GM12891 (cell line): ENCODE measurements around the genes SIGLEC5, ZNF610, ZNF415 and VN1R4.

DNA sequence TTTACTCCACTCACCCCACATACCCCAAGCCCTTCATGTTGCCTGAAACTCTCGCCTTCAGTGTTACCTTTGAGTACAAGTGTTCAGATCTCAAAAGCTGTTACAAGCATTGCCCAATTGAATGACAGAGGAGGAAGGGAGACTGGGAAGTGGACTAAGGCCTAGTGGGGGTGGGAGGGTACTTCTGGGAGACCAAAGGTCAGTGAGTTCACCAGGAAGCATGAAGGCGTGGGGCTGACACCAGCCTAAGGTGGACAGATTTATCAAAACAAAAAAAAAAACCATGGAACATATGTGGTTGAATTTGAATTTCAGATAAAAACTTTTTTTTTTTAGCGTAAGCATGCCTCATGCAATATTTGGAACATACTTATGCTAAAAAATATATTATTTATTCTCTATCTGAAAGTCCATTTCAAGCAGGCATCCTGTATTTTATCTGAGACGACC, 6.2 kb upstream of the SIGLEC12 start:
- RRBS, result no CpG with 5 or more reads among the region's 4 CpGs

DNA sequence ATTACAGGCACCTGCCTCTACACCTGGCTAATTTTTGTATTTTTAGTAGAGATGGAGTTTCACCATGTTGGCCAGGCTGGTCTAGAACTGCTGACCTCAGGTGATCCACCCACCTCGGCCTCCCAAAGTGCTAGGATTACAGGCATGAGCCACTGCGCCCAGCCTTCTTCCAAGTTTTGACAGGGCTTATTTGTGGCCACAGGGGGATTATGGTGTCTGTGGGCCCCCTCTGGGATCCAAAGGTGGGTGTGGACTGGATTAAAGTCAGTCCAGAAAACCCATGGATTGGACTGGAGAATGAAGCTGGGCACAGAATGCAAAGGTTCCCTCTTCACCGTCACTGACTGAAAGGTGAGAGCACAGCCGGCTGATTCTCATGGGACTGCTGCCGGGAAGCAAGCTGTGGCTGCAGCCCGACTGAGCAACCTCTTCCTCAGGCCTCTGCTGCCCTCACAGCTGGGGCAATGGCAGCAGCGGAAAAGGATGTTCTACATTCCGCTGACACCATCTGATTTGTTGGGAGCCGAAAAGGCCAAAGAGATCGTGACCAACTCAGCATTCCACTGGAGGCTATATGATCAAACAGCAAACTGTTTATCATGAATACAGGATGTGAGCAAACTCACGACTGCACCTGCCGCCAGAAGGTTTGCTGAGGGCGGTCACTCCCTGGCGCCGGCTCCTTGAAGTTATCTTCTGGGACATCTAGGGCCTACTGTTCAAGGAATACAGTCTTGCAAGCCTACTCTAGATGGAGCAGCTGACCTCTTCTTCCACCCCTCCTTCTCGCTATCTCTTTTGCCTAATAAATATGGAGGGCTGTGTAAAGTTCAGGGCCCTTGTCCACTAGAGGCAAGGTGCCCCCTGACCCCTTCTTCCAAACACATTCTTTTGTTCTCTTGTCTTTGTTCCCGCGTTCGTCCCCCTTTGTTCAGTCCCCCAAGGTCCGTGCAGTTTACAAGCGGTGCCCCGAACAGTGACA, 19.4 kb upstream of the SIGLEC6 start:
- RRBS, result no CpG with 5 or more reads among the region's 22 CpGs

DNA sequence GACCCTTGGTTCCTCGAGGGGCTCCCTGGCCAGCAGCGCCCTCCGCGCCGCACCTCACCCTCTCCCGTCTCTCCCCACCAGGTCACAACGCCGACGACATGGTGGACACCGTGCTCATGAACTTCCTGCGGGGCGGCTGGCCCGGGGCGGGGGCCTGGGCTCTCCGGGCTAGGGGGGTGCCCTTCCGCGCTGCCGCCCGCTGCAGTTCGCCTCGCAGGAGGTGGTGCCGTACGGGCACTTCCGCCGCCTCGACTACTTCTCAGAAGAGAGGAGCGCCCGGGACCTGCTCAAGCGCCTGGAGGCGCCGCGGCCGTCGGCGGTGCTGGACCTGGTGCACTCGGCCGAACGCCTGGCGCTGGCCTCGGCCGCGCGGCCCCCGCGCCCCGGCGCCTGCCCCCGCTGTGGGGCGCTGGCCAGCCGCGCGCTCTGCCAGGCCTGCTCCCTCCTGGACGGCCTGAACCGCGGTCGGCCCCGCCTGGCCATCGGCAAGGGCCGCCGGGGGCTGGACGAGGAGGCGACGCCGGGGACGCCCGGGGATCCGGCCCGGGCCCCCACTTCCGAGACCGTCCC, 29.0 kb downstream of the SIGLEC5 start:
- RRBS, result 0% methylated on average over 2 of the region's 70 CpGs

DNA sequence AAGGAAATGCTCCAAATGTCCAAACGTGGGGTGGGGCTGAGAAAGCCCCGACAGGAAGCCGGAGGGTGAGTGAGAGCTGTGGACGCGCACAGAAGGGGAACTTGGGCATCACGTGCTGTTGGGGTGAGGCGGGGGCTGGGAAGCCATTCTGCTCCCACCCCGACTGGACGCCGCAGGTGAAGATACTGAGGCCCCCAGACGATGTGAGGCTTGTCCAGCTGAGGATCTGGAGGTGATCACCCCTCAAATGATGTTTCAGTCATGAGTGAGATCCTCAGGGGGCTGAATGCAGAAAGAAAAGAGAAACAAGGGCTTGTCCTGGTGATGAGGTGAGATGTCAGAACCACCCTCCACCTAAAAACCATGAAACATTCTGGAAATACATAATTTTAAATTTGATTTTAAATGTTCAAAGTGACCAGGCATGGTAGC, at the start of gene SIGLEC5:
Gene SIGLEC5, minus strand, starts transcription at position 17 of the 432 bp plus-strand sequence.
- RRBS, result no CpG with 5 or more reads among the region's 11 CpGs

GRCh38 chr19:51764332-51764807, 3.4 kb downstream of the FPR2 start:
- RRBS, result no CpG with 5 or more reads among the region's 6 CpGs

- RRBS, result no CpG with 5 or more reads among the region's 37 CpGs
Observed at GRCh38 chr19:51903730-51904739, 782 bp downstream of the ZNF649 start.

GRCh38 chr19:52075893-52076421, 19.6 kb downstream of the ZNF841 start:
- RRBS, result no CpG with 5 or more reads among the region's 6 CpGs

DNA sequence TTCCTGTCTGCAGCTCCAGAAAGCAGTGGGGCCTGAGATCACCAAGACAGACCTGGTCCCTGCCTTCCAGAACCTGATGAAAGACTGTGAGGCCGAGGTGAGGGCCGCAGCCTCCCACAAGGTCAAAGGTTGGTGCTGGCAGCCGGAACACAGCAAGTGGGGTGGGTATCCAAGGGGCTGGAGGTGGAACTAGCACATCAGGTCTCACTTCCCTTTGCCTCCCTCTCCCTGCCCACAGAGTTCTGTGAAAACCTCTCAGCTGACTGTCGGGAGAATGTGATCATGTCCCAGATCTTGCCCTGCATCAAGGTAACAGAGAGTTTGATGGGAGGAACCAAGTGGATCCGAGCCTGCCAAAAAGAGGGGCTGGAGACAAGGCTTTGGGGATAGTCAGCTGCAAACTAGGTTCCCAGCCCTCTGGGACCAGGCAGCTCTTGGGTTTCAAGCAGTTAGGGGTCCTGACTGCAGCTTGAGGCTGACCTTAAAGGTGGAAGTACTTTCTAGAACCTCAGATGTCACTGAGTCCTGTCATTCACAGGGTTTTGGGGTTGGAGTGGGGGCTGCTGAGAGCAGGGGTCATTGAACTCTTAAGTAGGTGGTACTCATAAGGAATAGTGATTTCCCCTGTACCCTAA, 26.0 kb downstream of the PPP2R1A start:
- RRBS, result no CpG with 5 or more reads among the region's 5 CpGs

DNA sequence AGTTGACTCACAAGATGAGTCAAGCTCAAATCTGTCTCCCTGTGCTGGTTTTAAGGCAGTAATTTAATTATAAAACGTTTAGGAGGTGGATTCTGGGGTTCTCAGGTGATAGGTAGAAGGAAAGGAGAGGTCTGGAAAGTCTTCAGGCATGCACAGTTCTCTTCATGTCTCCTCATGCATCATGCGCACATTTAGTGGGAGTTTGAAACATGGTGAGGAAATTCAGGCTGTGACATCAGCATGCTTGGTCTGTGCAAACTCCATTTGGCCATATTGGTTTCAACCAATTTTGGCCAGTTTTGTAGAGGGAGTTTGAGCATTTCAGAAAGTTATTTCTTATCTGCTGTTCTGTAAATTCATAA, 37.9 kb upstream of the ZNF766 start:
- RRBS, result no CpG with 5 or more reads among the region's 2 CpGs

- RRBS, result 3% methylated on average over 13 of the region's 37 CpGs
Observed at GRCh38 chr19:52335931-52336465, at the start of gene ZNF610. TSS of gene ZNF610 (plus strand) at chr19:52336243.

- RRBS, result no CpG with 5 or more reads among the region's 11 CpGs
Observed at GRCh38 chr19:52630891-52631811, 59.1 kb downstream of the ENSG00000269825 start.

DNA sequence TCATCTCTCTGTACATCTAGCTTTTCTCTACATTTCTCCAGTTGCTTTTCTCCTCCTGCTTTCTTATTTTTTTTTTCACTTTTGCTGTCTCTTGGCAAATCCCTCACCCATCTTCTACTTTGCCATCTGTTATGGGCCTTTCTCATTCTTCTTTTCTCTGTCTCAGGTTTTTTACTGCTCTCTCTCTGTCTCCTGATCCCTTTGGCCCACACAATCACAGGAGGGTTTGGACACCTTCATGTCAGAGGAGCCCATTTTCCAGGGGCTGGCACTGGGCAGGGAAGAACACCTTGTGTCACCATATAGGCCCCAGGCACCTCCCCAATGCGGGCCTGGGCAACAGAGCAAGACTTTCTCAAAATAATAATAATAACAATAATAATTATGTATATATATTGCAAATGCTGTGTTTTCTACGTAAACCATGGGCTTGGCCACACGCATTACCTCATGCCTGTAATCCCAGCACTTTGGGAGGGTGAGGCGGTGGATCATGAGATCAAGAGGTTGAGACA, 4.4 kb downstream of the ZNF320 start:
- RRBS, result no CpG with 5 or more reads among the region's 4 CpGs

DNA sequence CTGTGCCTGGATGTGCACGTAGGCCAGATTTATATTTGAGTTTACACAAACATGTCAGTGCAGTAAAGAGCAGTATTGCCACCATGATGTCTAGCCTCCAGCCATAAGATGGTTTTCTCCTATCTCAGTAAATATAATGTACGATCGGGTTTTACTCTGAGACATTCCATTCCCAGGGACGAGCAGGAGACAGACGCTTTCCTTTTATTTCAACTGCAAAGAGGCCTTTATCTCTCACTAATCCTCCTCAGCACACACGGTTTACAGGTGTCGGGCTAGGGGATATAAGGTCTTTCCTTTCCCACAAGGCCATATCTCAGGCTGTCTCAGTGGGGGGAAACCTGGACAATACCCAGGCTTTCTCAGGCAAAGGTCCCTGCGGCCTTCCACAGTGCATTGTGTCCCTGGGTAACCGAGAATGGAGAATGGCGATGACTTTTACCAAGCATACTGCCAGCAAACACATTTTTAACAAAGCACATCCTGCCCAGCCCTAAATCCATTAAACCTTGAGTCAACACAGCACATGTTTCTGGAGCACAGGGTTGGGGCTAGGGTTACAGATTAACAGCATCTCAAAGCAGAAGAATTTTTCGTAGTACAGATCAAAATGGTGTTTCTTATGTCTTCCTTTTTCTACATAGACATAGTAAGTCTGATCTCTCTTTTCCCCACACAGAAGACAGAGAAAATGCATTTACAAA, 17.6 kb downstream of the ZNF816 start:
- RRBS, result no CpG with 5 or more reads among the region's 11 CpGs

DNA sequence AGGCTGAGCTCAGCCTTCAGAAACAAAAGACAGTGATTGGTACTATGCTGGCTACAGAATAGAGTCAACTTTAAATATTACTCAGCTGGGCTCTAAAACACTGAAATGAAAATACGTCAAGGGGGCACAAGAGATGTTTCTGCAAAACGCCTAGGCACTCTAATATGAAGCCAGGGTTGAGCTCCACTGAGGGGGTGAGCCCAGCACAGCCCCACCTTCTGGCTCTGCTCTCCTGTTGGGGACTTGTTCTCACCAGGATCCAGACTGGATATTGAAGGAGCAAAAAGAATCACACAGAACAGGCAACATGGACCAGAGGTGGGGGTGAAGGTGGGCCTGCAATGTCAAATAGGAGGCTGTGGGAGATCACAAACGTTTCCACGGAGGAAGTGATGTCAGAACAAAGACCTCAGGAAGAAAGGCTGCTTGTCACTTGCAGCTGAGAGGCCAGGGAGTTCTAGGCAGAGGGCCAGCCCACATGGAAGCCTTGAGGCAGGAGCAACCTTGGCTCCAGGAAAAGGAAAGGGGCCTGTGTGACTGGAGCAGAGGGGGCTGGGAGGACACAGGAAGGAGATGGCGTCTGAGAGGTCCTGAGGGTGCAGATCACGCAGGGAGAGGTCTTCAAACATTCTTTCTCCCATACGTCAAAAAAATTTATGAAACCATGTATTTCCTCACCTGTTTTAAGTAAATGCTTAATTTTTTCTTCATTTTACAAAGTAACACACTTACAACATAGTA, 16.4 kb downstream of the ZNF160 start:
- RRBS, result no CpG with 5 or more reads among the region's 7 CpGs

DNA sequence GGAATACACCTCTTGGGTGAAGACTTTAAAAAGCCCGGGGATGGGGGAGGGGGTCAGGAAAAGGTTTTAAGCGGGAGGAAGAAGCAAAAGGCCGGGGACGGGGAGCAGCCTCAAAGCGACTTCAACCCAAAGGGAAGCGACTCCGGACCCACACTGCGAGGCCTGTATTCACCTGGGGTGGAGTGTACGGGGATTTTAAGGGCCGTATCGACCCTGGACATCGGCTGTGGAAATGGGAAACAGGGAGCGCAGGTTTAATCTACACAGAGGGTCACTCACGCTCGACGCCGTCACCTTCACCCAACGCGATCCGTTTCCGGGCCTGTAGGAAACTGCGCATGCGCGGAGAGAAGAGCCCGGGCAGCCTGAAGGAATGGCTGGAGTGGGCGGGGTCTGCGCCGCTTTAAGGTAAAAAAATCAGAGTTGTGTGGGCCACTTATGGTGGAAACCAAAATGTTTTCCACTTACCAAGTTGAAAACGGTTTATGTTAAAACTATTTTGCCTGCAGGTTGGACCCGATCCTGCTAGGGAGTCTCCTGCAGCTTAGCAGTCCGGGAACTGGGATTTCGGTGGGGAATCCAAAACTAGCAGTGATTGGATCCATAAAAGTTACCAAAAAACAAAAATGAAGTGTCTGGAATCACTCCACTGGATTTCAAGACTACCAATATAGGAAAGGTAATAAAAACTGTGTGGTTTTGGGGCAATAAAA, at the start of gene ZNF415:
Gene ZNF415, minus strand, starts transcription at position 334 of the 713 bp plus-strand sequence.
- RRBS, result no CpG with 5 or more reads among the region's 32 CpGs

GRCh38 chr19:53267441-53268012, at the start of gene VN1R4:
TSS of gene VN1R4 (minus strand) at chr19:53267723.
- RRBS, result no CpG with 5 or more reads among the region's 7 CpGs

DNA sequence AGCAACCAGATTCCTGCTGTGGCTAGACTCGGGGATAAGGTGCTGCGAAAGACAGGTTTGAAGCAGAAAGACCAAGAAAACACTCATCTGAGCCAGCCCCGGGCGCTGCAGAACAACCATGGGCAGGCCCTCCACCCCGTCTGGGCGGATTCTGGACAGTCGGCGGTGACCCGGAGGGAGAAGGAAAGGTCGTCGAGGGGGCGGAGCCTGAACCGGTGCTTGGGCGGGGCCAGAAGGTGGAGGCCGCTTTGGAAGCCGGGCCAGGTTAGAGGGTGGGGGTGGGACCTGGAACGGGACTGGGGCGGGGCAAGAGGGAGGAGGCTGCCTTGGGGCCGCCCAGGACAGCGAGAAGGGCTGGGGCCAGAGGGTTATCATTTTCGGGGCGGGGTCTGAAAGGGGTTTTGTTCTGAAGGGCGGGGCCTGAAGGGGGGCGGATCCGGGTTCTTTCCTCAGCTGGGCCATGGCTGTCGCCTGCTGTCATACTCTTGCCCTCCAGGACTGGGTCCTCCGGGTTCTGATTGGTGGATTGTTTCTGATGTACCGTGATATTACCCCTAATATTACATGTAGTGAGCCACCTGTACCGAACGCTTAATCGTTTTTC, 4.9 kb upstream of the ZNF765 start:
- RRBS, result 75% methylated on average over 11 of the region's 31 CpGs

- RRBS, result no CpG with 5 or more reads among the region's 14 CpGs
Observed at GRCh38 chr19:53504751-53505472, 33.0 kb upstream of the ZNF331 start.

GRCh38 chr19:53519487-53520001, 18.4 kb upstream of the ZNF331 start:
- RRBS, result no CpG with 5 or more reads among the region's 10 CpGs

DNA sequence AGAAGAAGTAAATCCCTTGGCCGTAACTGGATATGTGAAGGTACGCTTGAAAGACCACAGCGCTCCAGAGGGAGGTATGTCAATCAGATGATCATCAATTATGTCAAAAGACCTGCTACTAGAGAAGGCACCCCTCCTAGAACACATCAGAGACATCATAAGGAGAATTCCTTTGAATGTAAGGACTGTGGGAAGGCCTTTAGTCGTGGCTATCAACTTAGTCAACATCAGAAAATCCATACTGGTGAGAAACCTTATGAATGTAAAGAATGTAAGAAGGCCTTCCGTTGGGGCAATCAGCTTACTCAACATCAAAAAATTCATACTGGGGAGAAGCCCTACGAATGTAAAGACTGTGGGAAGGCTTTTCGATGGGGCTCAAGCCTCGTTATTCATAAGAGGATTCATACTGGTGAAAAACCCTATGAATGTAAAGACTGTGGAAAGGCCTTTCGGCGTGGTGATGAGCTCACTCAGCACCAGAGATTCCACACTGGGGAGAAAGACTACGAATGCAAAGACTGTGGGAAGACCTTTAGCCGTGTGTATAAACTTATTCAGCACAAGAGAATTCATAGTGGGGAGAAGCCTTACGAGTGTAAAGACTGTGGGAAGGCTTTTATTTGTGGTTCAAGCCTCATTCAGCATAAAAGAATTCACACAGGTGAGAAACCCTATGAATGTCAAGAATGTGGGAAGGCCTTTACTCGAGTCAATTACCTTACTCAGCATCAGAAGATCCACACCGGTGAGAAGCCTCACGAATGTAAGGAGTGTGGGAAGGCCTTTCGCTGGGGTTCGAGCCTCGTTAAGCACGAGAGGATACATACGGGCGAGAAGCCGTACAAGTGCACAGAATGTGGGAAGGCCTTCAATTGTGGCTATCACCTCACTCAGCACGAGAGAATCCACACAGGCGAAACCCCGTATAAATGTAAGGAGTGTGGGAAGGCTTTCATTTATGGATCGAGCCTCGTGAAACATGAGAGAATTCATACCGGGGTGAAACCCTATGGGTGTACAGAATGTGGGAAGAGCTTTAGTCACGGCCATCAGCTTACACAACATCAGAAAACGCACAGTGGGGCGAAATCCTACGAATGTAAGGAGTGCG, 39.2 kb downstream of the ZNF331 start:
- RRBS, result no CpG with 5 or more reads among the region's 34 CpGs